Penis (tissue), 1 donor: ENCODE data around the genes POTEM, OR4M1, OR4K1, OR11H4, KLHL33 and TMEM253.

GRCh38 chr14:18967165-18967557 lies at the start of gene POTEM:
TSS of gene POTEM (plus strand) at chr14:18967434.
- PRO-cap, result no peak

GRCh38 chr14:19773185-19773668 lies at the start of gene OR4M1:
TSS of gene OR4M1 (plus strand) at chr14:19773504.
- PRO-cap, result no peak

DNA sequence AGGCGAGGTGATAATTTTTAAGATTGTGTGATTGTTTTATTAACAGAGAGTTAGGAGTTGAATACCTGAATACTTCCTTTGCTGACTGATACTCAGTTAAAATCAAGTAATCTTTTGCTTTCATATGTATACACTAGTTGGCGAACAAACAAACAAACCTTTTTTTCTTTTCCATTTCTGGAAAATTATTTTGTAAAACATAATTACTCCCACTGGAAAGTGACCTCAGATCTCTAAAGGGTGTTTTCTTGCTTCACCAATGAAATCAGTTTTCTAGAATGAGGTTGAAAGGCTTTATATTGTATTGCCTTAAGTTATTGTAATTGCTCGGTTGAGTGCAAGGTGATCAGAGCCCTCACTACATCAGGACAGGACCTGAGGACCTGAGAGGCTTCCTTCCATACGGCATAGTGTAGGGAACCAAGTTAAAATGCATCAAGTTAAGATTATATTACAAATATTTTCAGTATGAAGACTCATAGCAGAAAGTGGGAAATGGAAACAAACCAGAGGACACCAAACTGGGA lies at the start of gene OR4K1:
Gene OR4K1, plus strand, starts transcription at position 341 of the 527 bp plus-strand sequence.
- PRO-cap, result no peak

DNA sequence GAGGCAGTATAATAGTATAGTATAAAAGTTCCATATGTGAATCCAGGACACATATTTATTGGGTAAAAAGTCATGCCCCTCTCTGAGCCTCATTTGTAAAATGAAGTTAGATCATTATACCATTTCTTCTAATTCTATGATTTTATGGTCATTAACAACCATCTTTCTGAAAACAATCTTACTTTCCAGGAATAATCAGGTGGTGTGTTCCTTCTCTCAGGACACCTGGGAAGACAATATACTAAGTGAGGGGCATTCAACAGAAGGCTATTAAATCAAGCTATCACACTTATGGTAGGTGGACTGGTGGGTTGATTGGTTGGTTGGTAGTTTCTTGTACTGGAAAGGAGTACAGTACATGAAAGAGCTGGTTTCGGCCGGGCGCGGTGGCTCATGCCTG lies at the start of gene OR11H4:
Gene OR11H4, plus strand, starts transcription at position 249 of the 400 bp plus-strand sequence.
- PRO-cap, result no peak

DNA sequence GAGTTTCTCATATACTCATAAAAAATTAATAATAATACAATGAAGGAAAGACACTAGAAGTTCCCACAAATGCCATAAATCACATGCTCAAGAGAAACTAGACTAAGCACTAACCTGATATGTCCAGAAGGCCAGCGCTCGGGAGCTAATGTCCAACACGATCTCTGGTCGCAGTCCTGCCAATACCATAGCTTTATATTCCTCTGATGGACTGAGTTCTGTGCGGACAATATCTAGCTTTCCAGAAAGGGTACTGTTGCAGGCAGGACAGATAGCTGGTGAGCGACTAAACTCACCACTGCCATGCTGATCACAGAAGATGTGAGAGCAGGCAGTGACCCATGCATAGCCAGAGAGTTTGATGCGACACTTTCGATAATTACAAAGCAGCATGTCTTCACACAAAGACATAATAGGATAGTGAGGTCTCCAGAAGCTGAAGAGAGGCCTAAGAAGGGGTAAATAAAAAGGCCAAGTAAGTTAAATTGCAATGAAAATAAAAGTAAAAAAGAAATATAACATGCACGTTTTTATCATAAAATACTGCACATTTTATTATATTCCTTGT lies 10.4 kb upstream of the TTC5 start:
- PRO-cap, result no peak

DNA sequence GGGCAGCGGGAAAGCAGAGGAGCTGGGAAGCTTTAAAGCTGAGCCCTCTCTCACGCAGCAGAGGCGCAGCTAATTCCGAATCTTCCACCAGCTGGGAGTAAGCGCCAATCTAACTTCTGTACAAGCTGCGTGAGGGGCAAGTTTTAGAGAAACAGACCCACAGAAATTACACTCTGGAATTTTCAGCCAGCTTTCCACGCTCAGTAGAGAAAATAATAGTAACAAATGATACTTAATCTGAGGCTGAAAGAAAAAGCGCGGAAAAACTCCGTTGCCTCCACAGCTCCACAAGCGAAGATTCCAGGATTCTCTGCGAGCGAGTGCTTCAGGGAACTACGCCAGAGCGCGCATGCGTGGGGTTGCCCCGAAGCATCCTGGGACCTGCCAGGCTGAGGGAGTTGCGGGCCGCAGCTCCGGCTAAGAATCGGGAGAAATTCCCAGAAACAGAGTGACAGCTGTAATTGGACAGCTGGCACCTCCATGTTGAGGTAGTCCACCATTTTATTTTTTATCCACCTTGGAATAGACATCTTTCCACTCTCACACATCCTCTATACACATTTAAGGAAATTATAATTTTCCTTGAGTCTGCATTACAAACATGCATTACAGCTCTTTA lies 11.9 kb upstream of the TTC5 start:
- PRO-cap, result no peak

- PRO-cap, result no peak
These were observed 6.8 kb downstream of the CCNB1IP1 start for GRCh38 chr14:20326239-20326751.

DNA sequence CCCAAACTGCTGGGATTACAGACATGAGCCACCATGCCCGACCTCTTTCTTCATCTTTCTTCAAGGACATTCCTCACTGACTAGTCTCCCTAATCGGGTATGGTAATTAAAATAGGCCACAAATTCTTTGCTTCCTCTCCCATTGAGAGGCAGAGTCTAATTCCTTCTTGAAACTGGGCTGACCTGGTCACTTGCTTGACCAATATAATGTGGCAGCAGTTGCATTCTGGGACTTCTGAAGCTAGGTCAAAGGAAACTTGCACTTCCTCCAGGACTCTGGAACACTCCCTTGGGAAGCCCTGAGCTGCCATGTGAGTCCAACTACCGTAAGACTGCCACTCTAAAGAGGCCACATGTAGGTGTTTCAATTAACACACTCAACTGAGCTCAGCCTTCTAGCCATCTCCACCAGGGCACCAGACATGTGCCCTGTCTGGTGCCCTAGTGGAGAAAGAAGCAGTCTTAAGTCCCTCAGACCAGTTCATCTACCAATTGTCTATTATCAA lies 6.0 kb upstream of the TEP1 start:
- PRO-cap, result no peak

DNA sequence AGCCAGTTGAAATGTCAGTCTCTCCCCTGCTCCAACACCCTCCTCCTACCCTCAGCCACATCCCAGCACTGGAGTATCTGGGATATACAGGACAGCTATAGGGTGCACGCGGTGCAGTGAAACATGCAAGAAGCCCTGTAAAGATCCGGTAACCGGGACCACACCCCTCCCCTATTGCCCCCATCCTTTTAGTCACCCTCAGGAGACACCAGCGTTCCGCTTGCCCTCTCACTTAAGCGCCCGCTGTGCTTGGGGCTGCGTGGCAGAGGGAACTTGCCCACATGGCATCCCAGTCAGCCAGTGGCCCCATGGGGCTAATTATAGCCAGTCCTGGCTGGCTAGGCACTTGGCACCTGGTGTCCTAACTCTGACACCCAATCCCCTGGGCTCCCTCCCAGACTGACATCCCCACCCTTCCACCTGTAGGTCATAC lies at the start of gene KLHL33:
Gene KLHL33, minus strand, starts transcription at position 264 of the 433 bp plus-strand sequence.
- PRO-cap, result no peak

DNA sequence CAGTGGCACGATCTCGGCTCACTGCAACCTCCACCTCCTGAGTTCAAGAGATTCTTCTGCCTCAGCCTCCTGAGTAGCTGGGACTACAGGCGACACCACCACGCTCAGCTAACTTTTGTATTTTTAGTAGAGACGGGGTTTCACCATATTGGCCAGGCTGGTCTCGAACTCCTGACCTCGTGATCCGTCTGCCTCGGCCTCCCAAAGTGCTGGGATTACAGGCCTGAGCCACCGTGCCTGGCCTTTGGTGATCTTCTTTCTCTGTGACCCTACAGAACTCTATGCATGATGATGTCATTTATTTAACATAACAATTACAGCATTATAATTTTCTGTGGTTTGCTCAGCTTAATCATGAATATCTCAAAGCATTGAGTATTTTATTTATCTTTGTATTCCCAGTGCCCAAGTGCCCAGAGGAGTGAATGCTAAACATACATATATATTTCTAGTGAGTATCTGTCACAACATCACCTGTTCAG lies 1.8 kb downstream of the OSGEP start:
- PRO-cap, result no peak

DNA sequence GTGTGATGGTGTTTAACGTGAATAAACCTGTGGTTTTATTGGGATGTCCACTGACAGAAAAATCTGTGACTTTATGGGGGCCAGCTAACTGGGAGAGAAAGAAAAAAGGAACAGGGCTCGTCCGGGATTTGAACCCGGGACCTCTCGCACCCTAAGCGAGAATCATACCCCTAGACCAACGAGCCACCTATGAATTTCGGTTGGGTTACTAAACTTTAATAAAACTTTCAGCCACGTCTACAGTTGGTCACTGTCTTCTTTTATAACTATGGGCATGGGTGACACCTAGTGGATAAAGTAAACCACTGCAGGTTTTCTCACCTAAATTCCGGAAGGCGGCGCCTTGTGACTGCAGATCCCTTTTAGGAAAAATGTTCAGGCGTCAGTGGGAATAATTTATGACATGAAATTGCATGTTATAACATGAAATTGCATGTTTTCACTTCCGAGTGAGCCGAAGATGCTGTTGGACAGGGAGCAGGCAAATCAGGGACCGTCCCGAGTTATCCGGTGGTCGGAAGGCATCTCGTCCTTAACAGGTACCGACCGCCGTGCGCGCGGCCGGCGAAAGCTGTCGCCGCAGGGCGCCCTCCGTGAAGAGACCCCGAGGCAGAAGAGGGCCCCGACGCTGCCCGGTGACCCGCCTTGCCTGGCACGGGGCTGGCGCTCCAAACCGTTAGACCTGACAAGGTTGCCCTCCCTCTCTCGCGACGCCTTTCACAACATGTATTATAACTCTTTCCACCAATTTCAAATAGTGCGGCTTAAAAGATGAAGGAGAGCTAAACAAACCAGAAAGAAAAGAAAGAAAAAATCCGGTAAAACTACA lies 18.3 kb upstream of the RNASE12 start:
- PRO-cap, result no peak

DNA sequence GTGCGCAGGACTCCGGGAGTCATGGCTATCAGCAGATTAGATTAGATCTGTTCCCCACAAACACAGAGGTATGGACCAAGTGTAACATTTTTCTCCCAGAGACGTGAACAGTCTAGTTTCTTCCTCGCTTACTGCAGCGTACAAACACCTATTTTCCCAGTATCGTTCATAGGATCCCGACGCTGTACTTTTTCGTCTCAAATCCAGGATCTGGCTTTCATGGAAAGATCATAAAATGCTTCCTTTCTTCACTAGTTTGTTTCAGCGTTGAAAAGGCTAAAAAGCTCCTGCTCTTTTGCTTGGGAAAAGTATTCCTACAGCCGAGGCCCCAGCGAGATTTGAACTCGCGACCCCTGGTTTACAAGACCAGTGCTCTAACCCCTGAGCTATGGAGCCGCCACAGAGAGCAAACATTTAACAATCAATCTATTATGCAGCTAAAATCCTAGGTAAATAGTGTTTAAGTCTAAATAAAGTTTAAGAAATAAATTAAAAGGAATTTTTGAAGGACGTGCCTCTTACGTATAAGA lies 10.6 kb downstream of the OR6S1 start:
- PRO-cap, result unidirectional peak, minus-strand start at position 401 of the sequence

DNA sequence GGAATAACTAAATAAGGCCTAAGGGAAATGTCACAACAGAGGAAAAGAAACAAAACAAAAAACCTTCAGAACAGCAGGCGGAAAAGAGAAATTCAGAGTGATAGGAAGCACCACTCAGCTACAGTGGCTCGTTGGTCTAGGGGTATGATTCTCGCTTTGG lies 589 bp upstream of the RNASE4 start:
- PRO-cap, result bidirectional peak, plus-strand start outside the sequence, minus-strand start at position 136 of the sequence

GRCh38 chr14:20686451-20686930 lies 2.1 kb upstream of the ANG start:
- PRO-cap, result no peak

- PRO-cap, result no peak
These were observed 18.2 kb downstream of the ANG start for GRCh38 chr14:20706586-20707442.

DNA sequence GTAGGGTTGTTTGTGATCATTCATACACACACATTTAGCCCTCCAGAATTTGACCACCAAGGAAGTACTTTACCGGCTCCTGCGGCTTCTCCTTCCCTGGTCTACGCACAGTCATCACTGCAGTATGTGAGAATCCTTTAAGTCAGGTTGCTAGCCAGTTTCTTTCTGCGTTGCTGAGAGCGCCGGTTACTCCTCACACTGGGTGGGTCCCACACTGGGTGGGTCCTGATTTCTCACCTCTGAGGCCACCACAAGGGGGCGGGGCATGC lies 25.2 kb upstream of the RNASE1 start:
- PRO-cap, result no peak

DNA sequence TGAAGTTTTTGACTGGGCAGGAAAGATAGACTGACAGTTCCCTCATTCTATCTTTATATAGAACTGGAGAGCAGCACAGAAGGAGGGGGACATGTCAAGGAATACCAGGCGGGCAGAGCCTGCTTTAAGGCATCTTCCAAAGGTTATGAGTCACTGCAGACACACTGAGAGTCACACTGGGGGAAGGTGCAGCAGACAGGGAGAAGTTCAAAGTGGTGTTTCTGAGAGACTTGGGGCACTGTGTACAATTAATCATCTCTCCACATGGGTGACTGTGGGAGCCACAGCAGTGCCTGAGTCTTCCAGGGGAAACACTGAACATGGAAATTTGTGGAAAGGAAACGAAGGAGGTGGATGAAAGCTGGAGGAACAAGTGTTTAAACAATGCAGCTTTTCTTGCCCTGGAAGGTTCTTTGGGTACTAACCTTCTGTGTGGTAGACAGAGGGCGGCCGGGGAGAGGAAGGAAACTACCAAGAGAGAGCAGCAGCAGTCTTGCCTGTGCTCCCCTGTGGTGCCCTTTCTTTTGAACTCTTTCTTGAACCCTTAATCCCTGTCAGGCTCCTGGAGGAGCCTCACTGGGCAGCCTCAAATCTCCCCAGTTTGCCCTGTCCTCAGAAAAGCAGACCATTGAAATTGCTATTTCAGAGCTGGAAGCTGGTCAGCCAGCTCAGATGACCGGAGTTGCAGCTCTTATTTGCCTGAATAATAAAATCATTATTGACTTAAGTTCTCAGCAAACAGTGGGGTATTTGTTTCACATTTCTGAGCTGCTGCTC lies 42.4 kb upstream of the RNASE3 start:
- PRO-cap, result no peak

- PRO-cap, result no peak
These were observed 3.5 kb downstream of the RNASE8 start for GRCh38 chr14:21061145-21061449.

DNA sequence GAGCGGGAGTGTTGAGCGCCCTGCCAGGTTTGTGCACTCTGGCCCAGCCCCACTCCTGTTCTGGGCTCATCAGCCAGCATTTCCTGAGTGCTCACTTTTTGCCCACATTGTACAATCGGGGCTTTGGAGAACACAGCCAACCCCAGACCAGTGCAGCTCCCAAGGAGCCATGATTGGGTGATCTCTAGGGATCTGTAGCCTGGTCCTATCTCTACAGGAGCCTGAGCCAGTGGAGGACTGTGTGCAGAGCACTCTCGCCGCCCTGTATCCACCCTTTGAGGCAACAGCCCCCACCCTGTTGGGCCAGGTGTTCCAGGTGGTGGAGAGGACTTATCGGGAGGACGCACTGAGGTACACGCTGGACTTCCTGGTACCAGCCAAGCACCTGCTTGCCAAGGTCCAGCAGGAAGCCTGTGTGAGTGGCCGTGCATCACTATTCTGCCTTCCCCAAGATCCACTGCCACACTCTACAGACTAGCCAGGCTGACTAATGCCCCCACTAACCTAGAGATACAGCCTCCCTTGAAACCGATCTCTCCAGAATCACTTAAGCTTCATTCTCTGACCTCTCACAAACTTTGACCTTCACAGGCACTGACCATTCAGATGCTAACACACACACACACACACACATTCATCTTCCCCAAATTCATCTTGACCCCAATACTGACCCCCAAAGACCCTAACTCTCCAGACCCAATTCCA lies 2.9 kb downstream of the ARHGEF40 start:
- PRO-cap, result no peak

GRCh38 chr14:21100708-21101235 lies at the start of gene TMEM253:
TSS of gene TMEM253 (plus strand) at chr14:21101066.
- PRO-cap, result no peak